NALM6 (cell line): ENCODE data around the genes PRAMEF2, PRAMEF4 and PRAMEF8.

DNA sequence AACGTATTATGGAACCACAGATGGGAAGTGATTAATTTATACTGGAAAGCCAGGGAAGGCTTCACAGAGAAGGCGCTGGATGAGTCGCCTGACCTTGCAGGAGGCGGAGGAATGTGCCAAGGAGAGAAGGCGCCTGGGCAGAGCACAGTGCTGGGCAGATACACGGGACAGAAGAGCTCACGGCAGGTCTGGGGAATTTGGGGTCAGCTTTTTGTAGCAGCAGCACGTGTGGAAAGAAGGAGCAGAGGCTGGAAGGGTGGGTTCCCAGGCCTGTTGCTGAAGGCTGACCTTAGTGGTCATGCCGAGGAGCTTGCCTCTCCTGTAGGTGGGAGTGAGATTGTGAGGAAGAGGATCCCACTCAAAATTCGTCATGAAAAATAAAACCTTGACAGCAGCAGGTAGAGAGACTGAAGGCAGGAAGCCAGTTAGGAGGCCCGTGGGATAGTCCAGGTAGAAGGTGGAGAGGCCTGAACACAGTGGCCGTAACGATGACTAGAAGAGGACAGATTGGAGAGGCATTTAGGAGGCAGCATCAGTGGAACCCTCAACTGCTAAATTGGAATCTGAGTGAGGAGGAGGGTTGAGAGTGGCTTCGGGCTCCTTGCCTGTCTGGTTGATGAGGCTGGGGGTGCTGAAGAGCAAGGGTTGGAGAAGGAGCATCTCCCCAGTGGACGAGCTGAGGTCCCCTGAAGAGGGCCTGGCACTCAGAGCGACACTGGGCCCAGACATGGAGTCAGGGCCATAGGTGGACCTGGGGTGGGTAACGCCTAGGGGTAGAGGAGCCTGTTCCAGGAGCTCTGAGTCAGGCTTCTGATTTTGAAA lies 116.0 kb downstream of the DHRS3 start:
- PRO-cap: no peak

DNA sequence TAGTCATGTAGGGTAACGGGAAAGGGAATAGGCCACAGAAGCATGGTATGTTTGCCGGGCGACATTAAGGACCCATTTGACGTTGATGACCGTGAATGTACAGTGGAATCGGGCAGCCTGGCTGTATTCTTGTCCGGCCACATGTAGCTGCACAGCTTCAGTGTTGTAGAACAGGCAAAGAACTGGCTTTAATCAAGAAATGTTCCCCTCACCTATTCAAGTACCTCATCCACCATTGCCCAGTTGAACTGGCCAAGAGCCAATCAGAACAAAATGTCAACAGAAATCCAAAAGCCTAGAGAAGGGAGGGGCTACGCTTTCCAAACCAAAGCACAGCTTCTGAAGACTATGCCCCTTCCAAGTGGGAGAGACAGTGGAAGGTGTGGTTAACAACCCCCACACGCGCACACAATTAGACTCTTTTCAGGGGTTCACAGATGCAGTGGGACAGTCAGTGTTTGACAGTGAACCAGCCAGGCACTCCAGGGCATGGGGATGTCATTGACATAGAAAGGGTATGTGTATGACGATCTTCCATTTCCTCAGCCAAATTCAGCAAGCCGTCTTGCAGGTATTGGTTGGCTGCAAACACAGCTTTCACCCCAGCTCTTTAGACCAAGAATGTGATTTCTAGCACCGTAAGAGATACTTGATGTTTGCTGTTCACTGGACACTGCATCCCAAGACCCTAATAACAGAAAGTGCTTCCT lies 104.6 kb downstream of the DHRS3 start:
- PRO-cap: no peak

- PRO-cap: no peak
These were observed 92.5 kb downstream of the DHRS3 start for GRCh38 chr1:12525545-12525889.

DNA sequence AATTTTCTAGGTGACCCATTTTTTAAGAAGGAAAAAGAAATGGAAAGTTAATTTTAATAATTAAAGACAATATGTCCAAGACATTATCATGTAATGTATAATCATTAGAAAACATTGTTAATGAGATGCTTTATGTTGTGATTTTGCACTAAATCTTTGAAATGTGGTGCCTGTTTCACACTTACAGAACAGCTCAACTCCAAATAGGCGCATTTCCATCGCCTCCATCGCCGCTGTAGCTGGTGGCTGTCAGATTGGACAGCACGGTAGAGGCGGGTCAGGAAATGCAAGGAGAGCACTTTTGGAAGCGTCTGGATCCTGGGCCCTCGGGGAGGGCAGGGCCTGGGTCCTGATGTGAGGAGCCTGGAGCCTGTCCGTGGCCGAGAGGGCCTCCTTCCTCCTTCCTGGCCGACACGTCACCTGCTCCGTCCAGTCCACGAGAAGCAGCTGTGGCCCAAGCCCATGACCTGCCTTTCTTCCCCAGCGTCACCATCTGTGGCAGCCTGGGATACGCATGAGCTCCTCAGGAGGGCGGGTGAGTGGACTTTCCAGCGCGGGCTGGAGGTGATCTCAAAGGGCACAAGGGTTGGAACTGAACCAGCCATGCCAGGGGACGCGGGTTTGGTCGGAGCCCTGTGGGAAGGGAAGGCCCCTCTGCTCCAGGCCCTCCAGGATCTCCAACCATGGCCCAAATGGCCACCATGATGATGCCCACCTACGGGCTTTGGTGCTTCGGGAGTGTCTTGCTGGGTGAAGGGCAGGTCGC lies 90.6 kb downstream of the DHRS3 start:
- PRO-cap: no peak

GRCh38 chr1:12528024-12528939 lies 89.7 kb downstream of the DHRS3 start:
- PRO-cap: no peak

GRCh38 chr1:12539977-12540992 lies 77.7 kb downstream of the DHRS3 start:
- PRO-cap: no peak

GRCh38 chr1:12579607-12580788 lies 38.0 kb downstream of the DHRS3 start:
- PRO-cap: no peak

- PRO-cap: no peak
These were observed 7.3 kb downstream of the DHRS3 start for GRCh38 chr1:12610550-12611260.

GRCh38 chr1:12810827-12811537 lies 19.8 kb downstream of the PRAMEF1 start:
- PRO-cap: no peak

GRCh38 chr1:12856852-12857276 lies at the start of gene PRAMEF2:
Gene PRAMEF2 (plus strand): TSS chr1:12857086.
- PRO-cap: no peak

- PRO-cap: no peak
These were observed at the start of gene PRAMEF4 for GRCh38 chr1:12885934-12886423. Gene PRAMEF4 (minus strand): TSS chr1:12886201.

GRCh38 chr1:13284987-13285297 lies at the start of gene PRAMEF8:
Gene PRAMEF8 (minus strand): TSS chr1:13285137.
- PRO-cap: no peak

DNA sequence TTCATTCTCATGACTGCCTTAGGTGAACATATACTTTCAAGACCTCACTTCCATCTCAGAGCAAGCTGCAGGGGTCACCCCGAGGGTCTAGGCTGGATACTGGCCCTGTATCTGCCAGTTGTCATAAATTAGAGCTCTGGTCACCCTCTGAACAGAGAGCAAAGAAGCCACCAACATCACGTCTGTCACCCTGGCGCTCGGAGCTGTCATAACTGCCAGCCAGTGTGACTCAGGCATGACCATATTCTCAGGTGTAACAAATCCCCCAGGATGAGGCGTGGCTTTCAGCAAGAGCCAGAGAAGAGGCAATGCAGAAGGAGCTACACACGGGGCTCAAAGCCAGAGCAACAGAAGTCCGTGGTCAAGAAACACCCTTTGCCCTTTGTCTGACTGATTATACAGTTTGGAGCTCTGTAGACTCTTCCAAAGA lies 39.9 kb downstream of the PRAMEF20 start:
- PRO-cap: no peak

- PRO-cap: no peak
These were observed 2.3 kb downstream of the PDPN start for GRCh38 chr1:13585896-13586456.

DNA sequence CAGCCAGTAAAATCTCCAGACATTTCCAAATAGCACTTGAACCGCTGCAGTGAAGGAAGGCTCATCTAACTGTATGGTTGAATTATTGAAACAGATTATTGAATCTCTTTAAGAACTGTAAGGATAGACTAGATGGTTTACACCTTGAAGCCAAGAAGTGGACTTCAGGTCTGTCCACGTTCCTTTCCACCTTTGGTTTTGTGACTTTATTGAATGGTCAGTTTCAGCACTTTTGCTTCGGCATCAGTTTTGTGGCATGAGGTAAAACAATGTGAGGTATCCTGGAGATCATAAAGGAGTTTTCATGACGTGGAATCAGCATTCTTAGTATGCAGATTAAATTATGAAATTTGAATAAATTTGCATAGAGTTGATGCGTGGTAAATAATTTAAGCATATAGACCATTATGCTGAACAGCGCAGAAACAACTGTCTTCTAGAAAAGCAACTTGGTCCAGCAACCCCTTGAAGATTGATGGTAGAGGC lies 3.4 kb downstream of the PRDM2 start:
- PRO-cap: no peak

DNA sequence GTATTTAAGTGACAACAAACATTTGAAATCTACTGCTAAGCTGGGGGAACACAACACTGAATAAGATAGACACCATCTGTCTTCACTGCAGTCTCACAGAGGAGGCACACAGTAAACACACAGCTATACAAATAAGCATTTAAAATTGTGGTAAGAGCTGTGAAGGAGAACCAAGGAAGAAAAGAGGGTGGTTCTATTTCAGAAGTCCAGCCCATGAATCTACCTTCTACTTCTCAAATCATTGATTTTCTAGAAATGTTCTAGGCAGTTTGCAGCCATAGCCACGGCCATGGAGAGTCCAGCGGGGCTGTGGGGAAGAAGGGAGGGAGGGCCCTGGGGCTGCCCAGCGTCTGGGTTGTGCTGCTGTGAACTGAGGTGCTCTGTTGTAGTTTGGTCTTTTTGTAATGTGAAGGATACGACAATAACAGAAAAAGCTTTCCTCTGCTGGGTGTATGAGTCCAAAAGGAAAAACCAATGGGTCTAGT lies 28.2 kb downstream of the PRDM2 start:
- PRO-cap: unidirectional peak, minus-strand start at position 135 of the sequence

DNA sequence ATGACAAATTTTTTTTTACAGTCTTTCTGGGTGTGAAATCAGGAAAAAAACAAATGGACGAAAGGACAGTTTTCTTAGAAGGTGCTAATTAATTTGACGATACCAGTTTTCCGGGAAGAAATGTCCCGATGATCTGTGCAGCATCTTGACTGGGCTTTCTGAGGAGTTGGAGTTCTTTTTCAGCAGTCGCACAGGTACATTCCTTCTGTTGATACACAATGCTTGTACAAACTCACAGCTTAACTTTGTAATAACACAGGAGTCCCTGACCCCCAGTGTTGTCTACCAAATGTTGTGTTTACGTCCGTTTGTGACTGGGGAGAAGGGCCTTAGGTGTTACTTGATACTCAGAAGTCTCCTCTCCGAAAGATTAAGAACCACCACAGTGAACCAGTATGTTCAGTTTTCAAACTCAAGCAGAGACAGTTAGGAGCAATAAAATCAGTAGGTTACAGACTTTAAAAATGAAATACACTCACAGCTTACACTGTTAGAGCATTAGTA lies 61.4 kb downstream of the PRDM2 start:
- PRO-cap: no peak

- PRO-cap: no peak
These were observed 112.9 kb downstream of the PRDM2 start for GRCh38 chr1:13812847-13813417.

GRCh38 chr1:13828416-13828842 lies 128.4 kb downstream of the PRDM2 start:
- PRO-cap: no peak

DNA sequence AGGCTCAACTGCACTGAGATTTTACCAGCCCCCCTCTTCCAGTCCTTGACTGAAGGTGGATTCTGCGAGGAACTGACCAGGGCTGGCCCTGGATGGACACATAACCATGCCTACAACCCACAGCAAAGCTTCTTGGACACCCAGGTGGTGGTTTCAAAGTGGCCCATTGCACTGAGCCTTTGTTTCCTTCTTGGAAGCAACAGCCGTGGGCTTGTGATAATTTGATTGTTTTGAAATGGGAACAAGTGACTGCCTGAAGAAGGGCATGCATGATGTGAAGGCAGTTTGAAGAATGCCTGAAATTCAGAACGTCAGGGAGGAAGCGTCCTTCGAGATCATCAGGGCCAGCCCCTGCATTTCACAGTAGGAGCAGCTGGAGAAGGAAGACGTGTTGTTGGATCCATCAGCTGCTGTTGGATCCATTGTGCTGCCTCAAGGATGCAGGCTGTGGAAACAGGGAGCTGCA lies 74.8 kb downstream of the KAZN start:
- PRO-cap: no peak